ENCODE measurements around the genes PQBP1, KCND1, CCDC22, GAGE12C and GAGE12F.

GRCh38 chrX:48897646-48898707, at the start of gene PQBP1:
PQBP1 (plus strand) TSS chrX:48897930.
- PRO-cap: bidirectional peak, plus-strand start at chrX:48897941, minus-strand start at chrX:48897739; bidirectional peak, plus-strand start at chrX:48898290, minus-strand start at chrX:48898155

- PRO-cap: no peak
Measured at GRCh38 chrX:48912523-48913018, 1.1 kb upstream of the SLC35A2 start.

GRCh38 chrX:48922414-48922751, 3.6 kb upstream of the PIM2 start:
- PRO-cap: no peak

DNA sequence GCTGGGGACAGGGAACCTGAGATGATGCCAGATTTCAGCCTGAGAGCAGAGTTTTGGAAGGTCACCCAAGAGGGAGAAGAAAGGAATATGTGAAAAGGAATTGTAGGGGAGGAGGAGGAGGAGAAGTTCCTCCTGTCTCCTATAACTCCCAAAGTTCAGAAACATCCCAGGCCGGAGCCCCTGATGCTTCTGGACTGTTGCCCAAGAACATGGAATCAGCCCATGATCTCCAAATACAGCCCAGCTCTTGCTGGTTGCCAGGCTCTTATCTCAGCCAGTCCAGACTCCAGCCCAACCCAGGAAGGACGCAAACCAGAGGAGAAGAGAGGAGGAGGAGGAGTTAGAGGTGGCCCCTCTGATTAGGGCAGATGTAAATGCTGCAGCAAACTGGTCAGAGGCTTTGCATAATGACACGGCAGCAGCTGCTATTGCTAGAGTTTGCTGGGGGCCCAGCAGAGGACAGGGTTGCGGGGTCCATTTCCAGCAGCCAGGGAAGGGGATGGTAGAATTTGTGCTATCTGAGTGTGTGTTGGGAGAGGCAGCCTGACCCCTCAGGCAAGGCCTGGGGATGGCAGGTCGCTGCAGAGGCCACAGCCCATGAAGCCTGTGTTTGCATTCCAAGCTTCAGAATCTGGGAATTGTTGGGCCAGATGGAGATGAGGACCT, 4.2 kb upstream of the OTUD5 start:
- PRO-cap: bidirectional peak, plus-strand start at position 434 of the sequence, minus-strand start at position 286 of the sequence

GRCh38 chrX:48971643-48972674, at the start of gene KCND1:
KCND1 (minus strand) TSS chrX:48971844.
- PRO-cap: bidirectional peak, plus-strand start at chrX:48972173, minus-strand start at chrX:48971866

DNA sequence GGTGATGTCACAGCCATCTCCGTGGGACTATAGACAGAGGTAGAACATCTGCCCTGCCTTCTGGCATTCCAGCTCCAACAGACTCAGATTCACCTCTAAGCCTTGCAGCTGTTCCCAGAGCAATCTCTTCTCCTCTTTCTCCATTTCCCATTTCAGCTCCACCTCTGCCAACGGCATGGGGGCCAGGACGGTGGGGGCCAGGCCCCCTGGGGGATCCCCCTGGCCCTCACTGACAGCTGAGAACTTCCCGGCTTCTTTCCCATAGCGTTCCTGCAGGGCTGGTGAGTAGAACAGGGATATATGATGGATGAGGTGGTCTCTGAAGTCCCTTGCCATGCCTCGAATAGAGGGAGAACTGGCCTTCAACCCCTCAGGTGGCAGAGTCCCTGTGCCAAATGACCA, 11.2 kb downstream of the GRIPAP1 start:
- PRO-cap: no peak

DNA sequence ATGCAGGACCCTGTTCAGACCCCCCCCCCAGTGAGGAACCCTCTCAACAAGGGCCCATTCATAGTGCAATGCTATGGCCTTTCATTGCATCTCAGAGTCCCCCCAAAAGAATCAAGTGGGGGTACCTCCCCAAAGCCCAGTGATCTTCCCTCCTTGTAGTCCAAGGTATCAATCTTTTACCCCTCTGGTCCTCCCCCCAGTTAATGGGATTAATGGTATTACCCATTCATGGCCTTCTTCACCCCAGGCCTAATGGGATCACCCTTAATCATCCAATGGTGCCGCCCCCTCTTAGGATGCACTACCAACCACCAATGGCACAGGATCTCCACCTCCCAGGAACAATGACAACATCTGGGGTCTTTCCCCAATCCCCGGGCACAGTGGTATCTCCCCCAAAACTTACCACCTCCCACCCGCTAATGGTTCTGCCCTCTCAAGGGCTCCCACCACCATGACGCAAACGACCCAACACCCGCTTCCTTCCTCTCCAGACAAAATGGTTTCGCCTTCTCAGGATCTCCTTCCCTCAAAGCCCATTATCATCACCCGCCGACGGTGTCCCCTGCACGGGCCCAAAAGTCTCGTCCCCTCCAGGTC, 626 bp downstream of the GRIPAP1 start:
- PRO-cap: unidirectional peak, plus-strand start at position 552 of the sequence

GRCh38 chrX:49043709-49044345, 670 bp upstream of the TFE3 start:
- PRO-cap: bidirectional peak, plus-strand start at chrX:49043821, minus-strand start at chrX:49043320; unidirectional peak, plus-strand start at chrX:49044074

- PRO-cap: no peak
Measured at GRCh38 chrX:49176876-49177951, 5.5 kb downstream of the PLP2 start.

GRCh38 chrX:49204630-49205261, 4.8 kb upstream of the SYP start:
- PRO-cap: no peak

DNA sequence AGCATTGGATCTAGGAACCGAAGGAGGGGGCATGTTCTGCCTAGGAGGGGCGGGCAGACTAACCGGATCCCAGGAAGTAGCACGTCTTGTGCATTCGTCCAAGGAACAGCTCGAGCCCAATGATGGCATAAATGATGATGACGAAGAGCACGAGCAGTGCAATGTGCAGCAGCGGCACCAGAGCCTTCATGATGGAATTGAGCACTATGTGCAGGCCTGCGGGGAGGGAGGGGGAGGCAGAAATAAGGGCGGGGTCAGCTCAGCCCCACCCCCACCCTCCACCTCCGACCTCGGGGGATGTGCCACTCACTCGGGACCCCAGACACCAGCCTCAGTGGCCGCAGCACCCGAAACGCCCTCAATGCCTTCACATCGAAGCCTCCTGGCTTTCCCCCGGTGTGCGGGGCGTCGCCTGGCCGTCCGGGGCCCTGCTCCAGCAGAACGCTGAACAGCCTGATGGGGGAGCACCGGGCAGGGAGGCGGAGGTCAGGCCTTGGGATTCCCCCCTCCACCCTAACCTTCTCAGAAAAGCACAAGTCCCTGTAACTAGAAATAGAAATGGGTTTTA, 2.9 kb downstream of the CACNA1F start:
- PRO-cap: bidirectional peak, plus-strand start at position 309 of the sequence, minus-strand start at position 184 of the sequence

GRCh38 chrX:49235207-49235853, at the start of gene CCDC22:
CCDC22 (plus strand) TSS chrX:49235470.
- PRO-cap: unidirectional peak, plus-strand start at chrX:49235534; bidirectional peak, plus-strand start at chrX:49235730, minus-strand start at chrX:49235688

- PRO-cap: no peak
Measured at GRCh38 chrX:49531944-49532263, at the start of gene GAGE12C. GAGE12C (plus strand) TSS chrX:49532177.

DNA sequence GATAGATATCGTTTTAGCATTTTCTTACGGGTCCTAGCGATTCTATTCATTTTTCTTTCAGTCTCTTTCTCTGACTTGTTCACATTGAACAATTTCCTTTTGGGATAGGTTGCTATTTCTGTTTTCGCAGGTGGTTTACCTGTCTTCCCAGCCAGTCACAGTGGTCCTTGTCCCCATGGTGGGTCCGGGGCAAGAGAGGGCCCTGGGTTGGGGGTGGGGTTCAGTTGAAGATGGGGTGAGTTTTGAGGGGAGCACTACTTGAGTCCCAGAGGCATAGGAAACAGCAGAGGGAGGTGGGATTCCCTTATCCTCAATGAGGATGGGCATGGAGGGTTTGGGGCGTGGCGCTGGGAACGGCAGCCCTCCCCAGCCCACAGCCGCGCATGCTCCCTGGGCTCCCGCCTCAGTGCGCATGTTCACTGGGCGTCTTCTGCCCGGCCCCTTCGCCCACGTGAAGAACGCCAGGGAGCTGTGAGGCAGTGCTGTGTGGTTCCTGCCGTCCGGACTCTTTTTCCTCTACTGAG, at the start of gene GAGE12F:
Gene GAGE12F, plus strand, starts transcription at position 426 of the 524 bp plus-strand sequence.
- PRO-cap: no peak

GRCh38 chrX:49844411-49845042, 15.4 kb downstream of the PAGE4 start:
- PRO-cap: no peak

- PRO-cap: no peak
Measured at GRCh38 chrX:49879761-49880141, 467 bp downstream of the USP27X start.

GRCh38 chrX:49881654-49882296, 2.5 kb downstream of the USP27X start:
- PRO-cap: no peak

DNA sequence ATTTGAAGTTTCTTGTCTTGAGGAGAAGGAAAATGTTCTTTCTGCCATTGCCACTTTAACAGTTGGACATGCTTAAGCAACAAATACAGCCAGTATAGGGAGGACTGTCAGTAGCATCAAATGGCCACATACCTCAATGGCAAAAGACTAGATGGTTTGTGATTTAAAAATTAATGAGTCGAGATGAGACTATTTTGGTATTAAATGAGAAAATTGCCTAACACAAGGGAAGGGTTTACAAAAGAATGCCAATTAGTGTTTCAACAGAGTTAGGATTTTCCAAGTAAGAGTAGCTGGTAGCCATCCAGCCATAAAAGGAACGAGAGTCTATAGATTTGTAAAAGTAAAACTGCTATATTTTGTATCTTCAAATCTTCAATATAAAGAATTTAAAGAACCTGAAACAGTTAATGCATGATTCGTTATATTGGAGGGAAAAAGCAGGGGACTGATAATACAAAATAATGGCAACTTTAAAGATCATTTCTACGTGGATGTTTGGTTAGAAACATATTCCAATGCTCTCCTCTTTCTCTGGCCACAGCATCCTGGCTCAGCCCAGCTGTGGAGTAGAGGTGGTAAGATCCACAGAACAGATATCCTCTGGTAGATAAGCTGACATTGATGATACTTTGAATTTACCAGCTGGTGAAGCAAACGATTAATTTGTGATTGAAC, 105.8 kb downstream of the AKAP4 start:
- PRO-cap: no peak

- PRO-cap: no peak
Measured at GRCh38 chrX:50594538-50595022, 124.0 kb upstream of the DGKK start.

DNA sequence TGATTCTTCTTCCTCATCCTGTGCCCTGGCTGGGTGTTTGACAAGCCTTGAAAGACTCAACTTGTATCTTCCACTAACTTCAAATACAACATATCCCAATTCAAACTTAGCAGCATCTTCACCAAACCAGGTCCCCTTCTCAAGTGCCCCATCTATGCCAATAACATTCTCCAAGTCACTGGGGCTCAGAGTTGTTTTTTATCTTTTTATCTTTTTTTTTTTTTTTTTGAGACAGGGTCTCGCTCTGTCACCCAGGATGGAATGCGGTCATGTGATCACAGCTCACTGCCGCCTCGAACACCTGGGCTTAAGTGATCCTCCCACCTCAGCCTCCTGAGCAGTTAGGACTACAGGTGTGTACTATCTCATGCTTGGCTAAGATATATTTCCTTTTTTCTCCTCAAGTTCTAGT, 153.8 kb upstream of the DGKK start:
- PRO-cap: no peak

Data from vermiform appendix (tissue), 1 donor.